Measurements from ENCODE around the genes PRCC, ETV3, CD1E and SPTA1.

DNA sequence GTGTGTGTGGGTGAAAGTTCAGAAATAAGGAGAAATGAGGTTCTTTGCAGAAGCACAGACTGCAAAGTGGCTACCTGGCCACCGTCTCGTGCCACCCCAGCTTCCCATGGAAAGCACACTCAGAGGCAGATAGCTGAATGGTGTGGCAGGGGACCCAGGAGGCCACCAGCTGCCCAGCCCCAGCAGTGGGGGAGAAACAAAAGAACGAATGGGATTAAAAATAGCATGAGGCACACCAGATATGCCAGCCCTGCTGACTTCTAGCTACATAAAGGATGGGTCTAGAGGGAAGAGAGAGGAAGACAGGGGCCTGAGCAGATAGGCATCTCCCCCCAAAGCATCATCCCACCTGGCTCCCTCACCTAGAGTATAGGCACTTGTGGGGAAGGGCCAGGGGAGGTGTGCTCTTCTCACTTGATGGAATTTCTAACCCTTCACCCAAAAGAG lies 3.7 kb downstream of the HDGF start:
- PRO-cap: no peak

DNA sequence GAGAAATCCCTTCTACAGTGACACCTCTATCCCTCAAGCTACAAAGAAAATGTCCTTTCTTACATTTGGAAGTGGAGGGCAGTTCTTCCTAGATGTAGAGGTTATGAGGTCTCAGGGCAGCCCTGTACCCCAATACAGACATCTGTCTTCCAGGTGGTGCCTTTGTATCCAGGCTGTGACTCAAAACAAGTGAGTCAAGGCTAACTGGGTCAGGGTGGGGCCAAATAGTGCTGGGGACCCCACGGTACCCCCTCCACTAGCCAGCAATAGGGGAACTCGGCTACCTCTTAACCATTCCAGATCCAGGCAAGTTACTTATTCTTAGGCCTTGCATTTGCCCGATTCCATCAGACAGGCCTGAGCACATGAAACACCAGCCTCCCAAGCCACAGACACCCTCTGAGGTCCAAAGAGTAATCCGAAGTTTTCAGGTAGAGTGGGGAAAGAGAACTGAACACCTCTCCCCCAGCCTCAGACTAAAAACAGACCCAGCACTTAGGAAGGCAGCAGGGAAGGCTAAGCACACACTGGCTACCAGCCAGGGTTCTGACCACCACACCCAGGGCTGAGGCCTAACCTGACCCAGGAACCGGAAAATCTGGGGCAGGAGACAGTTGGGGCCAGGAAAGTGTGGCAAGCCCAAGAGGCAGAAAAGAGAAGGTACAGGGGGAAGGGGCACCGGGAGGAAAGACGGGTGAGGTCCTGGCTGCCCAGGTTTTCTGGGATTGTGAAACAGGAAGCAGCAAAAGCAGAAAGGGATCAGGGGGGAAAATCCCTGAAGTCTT lies 3.1 kb downstream of the HDGF start:
- PRO-cap: no peak

GRCh38 chr1:156752890-156753504 lies 1.5 kb upstream of the HDGF start:
- PRO-cap: no peak

DNA sequence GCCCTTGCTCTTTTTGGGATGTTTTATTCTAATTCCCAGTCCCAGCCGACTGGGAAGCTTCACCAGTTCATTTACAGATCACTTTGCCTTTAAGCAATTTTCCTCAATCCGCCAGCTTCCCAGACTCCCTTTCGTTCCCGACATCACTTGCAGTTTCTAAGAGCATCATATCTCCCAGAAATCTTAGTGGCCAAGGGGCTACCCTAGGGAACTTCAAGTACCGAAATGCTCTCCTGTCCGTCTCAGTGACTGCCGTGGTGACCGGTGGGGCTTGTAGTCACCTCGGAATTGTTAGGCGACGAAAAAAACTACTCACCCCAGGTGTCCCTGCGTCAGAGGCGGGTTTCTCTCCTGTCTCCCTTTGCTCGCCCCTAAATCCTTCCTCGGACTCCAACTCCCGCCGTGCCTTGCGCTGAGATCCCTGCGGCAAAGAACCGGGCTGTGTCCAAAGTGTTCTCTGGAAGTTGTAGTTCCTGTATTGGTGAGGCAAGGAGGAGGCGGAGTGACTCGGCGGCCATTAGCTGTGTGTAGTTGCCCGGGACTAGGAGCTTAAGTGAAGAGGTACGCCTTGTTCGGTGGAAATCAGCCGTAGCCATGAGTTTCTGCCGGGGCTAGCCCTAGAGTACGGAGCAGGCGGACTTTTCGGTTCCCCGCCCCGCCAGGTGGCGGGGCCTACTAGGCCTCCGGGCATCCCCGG lies at the start of gene PRCC:
Gene PRCC, plus strand, starts transcription at position 513 of the 697 bp plus-strand sequence.
- PRO-cap: bidirectional peak, plus-strand start at position 513 of the sequence, minus-strand start at position 158 of the sequence

DNA sequence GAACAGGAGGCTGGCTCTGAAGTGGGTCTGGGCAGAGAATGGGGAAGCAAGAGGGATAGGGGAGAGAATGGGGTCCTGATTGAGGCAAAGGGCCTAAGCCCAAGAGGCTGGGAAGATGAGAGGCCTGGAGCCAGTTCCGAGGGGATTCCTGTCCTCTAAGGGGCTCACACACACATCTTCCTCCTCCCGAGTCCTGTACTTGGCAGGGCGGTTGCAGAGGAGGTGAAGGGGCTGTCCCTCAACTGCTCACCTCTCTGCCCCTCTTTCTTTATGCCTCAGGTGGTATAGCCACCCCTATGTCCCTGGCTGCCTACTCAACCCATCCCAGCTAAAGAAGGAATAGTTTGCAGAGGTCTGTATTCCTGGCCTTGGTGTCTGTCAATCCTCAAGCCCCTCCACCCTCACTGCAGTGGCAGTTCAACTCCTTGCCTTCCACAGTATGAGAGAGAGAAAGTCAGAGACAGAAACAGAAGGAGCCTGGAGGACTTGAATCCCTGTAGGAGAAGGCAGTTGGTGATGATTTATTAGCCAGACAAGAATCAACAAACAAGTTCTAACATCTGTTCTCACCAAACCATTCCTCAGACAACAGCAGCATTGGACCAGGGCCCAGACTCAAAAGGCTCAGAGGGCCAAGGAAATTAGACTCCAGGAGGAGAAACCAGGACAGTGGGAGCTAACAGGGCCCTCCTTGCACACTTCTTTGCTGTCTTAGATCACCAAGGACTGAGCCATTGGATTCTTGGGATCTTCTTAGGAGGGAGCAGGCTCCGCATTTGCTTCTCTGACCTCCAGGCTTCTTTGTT lies 10.7 kb downstream of the SH2D2A start:
- PRO-cap: no peak

- PRO-cap: no peak
Observed at GRCh38 chr1:156808830-156809436, 7.7 kb downstream of the SH2D2A start.

DNA sequence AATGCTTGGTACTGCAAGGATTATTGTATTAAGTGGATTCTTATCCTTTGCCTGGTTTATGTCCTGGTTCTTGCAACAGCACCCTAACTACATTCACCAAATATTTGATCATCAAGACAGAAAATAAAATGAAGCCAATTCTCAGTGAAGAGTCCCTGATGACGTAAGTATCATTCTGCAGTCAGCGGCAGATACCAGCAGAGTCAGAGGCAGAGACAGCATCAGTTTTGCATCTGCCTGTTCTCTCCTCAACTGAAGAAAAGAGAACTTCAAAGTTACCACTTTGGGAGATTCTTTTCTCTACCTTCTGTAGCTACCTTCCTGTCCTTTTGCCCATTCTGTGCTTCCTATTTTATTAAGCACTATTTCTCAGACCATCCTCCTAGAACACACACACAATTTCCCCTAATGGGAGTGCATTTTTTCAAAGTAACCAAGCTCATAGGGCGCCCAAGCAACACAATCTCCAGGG lies 19.6 kb downstream of the ARHGEF11 start:
- PRO-cap: no peak

GRCh38 chr1:157055698-157056109 lies 10.2 kb upstream of the ARHGEF11 start:
- PRO-cap: no peak

- PRO-cap: no peak
Observed at GRCh38 chr1:157119924-157120549, 18.2 kb downstream of the ETV3 start.

DNA sequence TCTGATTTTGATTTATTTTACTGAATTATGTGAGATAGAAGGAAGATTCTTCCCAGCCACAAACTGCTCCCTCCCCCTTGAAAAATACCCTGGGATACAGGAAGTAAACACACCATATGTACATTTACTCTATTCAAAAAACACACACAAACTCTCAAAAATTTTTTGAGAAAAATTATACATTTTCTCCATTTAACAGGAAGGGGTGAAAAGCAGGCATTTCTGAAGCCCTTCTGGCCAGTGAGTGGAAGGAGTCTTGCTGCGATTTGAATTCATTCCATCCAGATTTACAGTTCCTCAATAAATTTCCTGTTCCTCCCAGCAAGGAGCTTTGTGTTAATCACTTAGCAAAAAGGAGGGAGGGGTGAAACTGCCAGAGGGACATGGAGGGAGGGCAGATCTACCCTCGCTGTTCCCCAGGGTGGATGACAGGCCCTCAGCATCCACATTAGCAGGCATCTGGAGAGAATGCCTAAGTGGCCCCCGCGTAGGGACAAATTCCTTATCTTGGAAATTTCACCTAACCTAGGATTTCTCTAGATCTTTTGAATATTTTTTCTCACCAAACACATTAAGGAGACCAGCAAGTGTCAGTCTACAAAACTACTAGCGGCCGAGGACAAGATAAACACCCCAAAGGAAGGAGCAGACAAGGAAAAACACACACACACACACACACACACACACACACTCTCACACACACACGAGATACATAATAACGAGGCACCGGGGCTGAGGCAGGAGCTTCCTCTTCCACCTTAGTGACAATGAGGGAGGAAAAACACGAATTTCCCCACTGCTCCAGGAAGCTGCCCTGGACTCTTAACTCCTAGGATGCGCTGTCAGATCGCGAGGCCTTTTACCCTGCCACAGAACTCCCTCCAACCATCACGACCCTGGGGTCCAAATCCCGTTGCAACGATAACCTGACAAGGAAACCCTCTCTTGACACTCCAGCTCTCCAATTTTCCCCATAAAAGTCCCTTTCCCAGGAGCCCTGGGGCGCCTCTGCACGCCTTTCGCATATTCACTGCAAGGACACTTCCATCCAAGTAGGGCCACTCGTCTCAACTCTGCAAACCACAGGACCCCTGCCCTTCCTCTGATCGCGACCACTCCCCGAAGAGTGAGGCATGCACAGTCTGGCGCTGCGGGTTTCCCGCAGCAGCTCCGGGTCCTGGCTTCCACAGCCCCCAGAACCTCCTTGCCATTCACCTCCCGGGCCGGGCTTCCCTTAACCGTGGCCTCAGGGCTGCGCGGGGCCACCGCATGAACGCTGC lies 904 bp downstream of the ETV3 start:
- PRO-cap: bidirectional peak, plus-strand start at position 1,138 of the sequence, minus-strand start at position 1,128 of the sequence

GRCh38 chr1:157138131-157139252 lies at the start of gene ETV3:
ETV3 (minus strand) TSS chr1:157138395.
- PRO-cap: bidirectional peak, plus-strand start at chr1:157138686, minus-strand start at chr1:157138395; unidirectional peak, minus-strand start at chr1:157139116

DNA sequence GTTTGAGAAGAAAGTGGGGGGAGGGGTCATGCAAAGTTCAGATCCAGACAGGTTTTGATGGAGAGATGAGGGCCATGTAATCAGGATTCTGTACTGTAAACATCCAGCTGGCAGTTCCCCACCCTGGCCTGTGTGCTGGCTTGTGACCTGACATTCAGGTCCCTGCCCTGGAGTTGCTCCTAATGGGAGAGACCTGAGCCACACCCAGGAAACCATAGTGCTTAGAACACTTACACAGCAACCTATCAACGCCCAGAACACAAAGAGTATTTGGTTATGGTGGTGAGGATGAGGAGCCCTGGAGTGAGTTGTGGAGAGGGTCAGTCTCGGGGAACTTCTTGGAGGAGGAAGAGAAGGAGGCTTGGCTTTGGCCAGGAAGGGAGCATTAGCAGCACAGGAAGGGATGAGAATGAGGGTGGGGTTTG lies 15.7 kb upstream of the ETV3 start:
- PRO-cap: no peak

DNA sequence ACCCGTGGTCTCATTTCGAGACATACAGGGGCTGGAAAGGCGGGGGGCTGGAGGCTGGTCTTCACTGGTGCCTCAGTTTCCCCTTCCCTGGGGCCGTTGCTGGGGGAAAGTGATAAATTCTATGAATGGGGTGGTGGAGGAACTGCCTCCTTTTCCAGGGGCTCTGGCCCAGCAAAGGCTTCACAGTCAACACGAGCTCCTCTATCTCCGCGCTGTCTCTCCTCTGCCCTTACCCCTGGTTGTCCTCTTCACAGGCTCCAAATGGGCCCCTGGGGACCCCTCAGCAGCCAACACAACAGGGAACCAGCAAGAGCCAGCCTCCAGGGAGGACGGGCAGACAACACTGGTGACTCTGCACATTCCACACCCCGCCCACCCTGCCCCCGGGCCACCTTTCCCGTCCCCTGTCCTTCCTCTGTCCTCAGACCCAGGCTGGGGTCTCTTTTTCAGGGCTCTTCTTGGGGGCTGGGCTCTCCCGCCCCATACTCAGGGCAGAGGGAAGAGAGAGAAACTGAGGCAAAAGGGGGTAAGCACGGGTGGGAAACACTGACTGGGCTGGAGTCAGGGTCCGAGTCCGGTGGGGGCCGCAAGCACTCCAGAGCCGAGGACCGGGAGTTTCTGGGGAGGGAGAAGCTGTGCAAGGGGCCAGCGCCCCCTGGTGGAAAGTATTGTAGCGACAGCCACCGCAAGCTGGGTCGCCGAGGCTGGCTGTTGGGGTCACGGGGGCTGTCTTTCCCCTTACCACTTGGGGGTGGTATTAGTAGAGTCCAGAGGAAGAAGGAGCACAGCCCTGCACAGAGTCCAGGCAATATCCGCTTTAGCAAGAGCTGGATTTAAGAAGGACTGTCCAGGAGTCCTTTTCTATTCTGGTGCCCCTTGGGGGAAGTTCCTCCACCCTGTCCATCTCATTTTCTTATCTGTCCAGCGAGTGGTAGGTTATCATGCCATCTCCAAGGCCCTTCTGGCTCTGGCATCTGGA lies 17.6 kb upstream of the ETV3 start:
- PRO-cap: no peak

GRCh38 chr1:157403091-157403741 lies 149.1 kb downstream of the FCRL5 start:
- PRO-cap: no peak

DNA sequence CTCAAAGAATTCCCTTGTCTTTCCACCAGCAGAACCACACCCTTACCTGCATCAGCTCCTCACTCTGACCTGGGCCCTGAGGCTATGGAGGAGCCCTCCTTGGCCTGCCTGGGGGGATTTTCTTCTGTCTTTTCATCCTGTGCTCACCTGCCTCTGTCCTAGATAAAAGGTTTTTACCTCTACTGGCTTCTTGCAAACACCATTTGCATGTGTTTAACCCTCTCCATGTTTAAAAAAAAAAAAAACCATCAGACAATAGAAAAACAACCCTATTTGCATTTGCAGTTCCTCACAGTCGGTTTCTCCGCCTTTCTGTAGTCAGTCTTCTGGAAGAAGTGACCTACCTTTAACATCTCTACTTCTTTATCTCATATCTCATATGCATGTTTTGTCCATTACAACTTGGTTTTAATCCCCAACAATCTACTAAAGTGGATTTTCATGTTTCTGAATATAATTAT lies 12.0 kb downstream of the FCRL5 start:
- PRO-cap: no peak

- PRO-cap: no peak
Observed at GRCh38 chr1:157566403-157567019, 14.2 kb upstream of the FCRL5 start.

DNA sequence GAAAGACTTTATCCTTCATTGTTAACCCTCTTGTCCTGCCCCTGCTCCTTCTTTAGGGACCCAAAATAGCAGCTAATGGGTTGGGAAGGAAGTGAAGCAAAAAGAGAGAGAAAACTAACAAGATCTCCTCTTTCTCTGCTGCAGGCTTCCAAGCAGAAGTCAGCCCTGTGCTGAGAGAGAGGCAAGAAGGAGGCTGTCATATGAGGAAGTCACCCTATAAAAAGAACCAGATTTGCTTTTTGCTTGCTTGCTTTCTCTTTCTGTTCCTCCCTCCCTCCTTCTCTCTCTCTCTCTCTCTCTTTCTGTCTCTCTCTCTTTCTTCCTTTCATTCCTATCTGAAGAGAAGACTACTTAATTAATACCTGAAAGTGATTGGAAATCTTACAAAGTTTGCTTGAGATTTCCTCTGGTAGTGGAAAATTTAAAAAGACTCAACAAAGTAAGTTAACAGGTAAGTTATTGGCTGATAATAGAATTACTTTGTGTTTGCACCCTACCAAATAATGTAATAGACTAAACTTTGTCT lies 7.9 kb upstream of the CD5L start:
- PRO-cap: no peak

DNA sequence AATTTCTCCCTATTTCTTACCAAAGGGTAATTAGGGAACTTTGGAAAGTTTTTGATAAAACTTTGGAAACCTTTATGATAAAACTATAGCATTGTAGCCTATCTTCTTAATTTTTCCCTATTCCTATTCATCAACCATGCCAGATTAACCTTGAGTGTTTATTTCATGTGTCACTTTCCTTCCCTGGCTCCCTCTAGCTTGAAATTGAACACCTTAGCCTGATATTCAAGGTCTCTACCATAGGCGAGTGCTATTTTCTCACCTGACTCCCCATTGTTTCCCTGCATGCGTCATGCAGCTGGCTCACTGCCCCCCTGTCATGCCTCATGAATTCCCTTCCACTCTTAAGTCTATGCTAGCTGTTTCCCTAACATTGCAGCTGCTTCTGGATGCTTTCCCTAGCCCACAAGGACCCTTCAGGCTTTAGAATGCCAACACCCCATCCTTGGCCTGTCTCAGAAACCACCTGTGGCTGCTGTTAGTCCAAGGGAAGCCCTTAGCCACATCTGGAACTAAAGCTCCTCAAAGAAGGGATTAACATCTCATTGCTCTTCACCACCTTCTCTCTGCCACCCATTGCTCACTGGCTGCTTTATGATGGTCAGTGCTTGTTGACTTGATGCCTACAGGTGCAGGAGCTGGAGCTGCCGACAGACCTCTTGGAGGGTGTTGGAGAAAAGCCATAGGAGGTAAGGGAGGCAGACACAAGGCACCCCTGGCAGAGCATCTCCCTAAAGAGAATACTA lies 4.0 kb downstream of the SMIM42 start:
- PRO-cap: no peak

DNA sequence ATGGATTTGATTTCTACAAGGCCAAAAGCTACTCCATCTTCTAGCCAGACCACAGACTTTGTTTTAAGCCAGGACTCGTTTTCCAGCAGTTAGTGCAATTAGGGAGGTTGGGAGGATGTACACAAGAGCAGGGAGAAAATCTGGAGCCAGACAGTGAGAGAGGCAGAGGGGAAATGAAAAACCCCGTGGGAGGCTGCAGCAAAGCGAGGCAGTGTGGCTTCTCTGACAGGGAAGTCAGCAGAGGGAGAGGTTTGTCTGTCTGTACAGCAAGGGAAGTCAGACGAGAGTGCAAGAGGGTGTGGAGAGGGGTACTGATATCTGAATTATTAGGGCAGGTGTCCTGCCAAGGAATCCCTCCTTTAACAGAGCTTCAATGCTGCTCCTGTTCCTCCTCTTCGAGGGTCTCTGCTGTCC lies at the start of gene CD1E:
Gene CD1E, plus strand, starts transcription at position 279 of the 414 bp plus-strand sequence.
- PRO-cap: no peak

DNA sequence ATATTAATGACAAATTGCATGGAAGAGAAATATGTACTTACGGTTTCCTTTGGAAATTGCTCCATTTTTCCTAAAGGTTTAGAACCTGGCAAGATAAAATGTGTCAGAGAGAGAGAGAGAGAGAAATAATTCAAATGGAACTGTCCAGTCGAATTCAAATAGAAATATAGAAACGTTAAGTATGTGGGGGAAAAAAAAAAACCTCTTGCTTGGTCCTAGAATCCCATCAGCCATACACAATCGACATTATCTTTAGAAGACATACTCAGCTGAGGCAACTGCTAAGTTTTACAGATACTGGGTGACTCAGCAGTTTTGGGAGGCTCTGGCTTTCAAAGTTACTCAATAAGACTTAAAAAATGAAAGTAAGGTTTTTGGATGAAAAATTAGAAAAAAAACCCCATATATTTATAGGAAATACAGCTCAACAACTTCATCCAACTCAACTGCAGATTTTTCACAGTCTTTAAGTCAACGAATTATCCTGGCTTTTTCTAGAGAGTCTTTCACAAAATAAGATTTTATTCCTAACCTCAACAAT lies at the start of gene SPTA1:
Gene SPTA1, minus strand, starts transcription at position 263 of the 541 bp plus-strand sequence.
- PRO-cap: no peak

Measured in type B pancreatic cell (in vitro differentiated cells).